Left colon (tissue), 1 donor: ENCODE measurements around the gene SH3BP2.

DNA sequence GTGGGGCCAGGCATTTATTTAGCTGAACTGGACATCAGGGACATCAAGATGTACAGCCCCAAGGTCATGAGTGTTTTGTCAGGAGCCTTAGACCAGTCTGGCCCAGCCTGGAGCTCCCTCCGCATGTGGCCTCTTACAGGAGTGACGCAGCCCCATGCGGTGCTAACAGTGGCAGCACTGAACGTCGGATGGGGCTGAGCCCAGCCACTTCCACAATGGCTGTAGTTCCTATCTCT is 2.1 kb upstream of the SH3BP2 start:
- PRO-cap, result no peak

GRCh38 chr4:2792658-2793292 is at the start of gene SH3BP2:
Gene SH3BP2 (plus strand): TSS chr4:2793085.
- PRO-cap, result unidirectional peak, plus-strand start at chr4:2793085

DNA sequence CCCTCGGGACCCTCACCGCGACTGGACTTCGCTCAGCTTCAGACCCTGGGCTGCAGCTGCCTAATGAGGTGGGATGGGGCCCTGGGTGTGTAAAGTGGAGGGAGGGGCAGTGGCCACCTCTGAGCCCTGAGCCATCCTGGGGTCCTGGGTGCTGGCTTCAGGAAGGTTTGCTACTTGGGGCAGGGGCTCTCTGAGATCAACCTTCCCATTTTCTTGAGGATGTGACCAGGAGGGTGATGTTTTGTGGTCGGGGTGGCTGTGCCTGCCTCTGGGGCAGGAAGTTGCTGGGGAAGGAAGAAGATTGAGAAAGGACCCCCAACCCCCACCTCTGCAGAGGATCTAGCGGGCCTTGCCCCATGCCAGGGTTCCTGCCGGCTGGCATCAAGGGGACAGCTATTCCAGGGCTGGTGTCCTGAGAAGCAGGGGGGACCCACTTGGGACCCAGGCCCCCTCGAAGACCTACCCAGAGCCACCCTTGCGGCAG is 6.4 kb downstream of the SH3BP2 start:
- PRO-cap, result unidirectional peak, plus-strand start at position 333 of the sequence

GRCh38 chr4:2812543-2812802 is 19.6 kb downstream of the SH3BP2 start:
- PRO-cap, result no peak

DNA sequence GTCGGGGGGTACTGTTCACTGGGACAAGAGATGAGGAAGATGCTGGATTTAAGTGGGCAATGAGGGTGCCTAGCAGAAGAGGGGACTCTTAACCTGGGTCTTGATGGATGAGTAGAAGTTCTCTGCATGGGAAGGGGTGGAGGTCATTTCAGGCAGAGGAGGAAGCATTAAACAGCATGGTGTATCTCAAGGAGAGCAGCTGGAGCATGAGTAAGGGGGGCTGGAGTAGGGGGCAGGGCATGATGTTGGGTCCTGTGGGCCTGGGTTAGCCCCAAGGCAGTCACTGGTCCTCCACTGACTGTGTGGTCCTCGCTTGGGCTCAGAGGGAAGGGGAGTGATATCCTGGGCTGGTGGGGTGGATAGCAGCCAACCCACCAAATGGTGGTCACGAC is 24.0 kb upstream of the ADD1 start:
- PRO-cap, result no peak

DNA sequence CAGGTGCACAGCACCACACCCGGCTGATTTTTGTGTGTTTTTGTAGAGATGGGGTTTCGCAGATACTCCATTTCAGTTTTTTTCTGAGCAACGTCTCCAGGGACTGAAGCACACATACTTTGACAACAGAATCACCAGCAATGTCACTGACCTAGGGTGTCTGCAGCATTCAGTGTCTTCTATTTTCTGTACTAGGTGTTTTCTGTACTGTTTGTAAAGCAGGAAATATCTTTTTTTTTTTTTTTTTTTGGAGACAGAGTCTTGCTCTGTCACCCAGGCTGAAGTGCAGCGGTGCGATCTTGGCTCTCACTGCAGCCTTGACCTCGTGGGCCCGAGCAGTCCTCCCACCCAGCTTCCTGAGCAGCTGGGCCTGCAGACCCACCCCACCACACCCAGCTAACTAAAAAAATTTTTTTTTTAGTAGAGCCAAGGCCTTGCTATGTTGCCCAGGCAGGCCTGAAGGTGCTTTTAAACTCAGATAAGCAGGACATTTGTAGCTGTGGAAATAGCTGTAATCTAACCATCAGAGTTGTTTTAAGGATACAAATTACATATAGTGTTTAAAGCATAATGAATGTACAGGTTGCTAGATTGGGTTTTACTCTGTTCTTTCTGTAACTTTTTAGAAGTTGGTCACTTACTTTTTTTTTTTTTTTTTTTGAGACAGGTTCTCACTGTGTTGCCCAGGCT is 9.0 kb downstream of the ADD1 start:
- PRO-cap, result no peak

DNA sequence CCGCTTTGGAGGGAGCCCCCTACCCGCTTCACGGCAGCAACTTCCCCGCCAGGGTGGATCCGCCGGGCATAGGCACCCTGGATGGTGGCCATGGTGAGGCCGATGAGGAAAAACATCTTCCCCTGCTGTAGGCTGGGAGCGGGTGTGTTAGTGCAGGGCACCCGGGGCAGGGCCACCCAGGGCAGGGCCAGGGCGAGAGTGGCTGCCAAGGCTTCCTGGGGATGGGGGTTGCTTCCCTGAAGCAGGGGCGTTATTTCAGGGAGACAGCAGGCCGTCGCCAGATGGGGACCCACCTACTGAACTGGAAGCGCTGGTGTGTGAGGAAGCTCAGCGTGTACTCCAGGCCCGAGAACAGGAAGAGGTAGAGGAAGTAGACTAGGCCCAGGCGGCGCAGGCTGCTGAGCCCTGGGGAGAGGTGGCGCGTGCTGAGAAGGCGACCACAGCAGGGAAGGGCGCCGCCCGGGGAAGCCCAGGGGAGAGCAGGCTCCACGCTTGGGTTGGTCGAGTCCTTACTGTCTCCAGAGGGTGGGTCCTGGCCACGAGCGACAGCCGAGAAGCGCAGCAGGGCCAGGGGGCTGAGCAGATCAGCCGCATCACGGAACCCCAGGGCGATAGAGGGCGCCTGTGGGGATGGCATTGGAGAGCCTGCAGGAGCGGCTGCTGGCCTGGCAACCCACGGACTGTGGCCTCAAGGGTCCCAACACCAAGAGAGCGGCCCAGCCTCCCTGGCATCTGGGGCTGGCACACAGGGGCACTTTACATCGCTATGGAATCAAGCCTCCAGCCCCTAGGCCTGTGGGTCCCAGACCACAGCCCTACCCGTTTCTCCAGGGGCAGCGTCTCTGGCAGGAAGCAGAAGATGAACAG is 2.9 kb downstream of the MFSD10 start:
- PRO-cap, result no peak

- PRO-cap, result unidirectional peak, minus-strand start at chr4:2939972
Measured at GRCh38 chr4:2939321-2940249, 5.0 kb upstream of the MFSD10 start.

GRCh38 chr4:2940250-2941034 is 5.8 kb upstream of the MFSD10 start:
- PRO-cap, result no peak

DNA sequence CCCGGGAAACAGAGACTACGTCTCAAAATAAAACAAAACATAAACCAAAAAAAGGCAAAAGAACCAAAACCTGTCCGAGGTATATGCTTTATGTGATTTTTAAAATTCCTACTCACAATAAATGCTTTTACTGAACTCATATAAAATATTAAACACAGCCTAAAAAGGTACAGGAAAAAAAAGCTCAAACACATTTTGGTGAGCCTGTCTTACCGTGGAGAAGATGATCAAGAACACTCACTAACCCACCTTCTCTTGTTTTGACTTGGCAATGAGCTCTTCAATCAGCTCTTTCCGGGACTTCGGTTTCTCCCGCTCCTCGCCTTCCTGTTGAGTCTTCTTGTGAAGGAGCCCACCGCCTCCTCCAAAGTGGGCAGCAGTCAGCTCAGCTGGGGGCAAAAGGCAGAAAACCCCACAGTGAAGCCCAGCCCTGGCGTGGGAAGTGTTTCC is 9.0 kb downstream of the NOP14 start:
- PRO-cap, result unidirectional peak, minus-strand start at position 329 of the sequence

DNA sequence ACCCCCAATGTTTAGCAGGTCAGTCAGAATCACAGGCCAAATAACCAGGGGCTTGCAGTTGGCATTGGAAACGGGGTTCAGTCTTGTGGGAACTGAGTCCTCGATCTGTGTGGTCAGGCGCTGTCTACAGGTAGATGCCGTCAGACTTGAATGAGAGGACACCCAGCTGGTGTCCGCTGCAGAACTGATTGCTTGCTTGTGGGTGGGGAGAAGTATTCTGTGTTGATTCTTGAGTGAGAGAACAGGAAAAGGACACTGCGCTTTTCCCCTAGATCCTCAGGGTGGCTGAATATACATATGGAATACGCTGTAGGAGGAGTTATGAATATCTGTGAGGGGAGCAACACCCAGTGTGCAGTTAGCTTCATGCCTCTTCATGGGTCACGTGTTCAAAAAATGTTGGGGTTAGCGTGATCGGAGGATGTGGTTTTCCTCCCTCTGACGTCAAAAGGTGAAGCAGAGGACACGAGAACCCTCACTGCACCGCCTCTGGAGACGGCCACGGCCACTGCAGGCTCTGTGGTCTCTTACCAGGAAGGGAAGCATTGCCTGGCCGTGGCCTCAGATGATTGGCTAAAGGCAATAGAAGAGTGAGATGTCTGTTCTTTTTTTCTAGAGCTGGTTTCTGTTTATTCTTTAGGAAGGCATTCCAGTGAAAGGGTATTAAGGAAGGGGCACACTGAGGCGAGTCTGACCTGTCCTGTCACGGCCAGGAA is 29.1 kb upstream of the HTT start:
- PRO-cap, result unidirectional peak, plus-strand start at position 652 of the sequence

DNA sequence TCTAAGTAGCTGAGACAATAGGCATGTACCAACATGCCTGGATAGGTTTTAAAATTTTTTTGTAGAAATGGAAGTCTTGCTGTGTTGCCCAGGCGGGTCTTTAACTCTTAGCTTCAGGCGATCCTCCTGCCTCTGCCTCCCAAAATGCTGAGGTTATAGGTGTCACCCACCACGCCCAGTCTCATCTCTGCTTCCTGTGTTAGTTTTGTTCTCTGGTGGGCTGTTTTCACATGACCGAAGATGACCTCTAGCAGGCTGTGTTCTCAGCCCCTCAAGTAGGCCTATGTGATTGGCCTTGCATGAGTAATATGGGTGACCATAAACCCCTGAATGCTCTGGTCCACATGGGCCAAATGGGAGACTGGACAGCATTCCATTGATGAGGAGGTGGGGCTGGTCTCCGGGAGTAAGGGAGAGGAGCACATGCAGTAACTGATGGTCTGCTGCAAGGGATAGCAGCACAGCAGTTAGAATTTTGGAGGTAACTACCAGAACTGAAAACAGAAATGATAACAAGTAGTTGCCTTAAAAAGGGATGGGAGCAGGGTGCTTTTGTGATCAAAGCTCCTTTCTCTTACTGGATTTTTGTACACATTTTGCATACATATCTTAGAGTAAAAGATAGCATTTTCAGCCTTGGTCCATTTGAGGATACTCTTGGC is 56.6 kb upstream of the MSANTD1 start:
- PRO-cap, result no peak

GRCh38 chr4:3203862-3204483 is 45.0 kb upstream of the MSANTD1 start:
- PRO-cap, result no peak

GRCh38 chr4:3207409-3208178 is 41.4 kb upstream of the MSANTD1 start:
- PRO-cap, result no peak

DNA sequence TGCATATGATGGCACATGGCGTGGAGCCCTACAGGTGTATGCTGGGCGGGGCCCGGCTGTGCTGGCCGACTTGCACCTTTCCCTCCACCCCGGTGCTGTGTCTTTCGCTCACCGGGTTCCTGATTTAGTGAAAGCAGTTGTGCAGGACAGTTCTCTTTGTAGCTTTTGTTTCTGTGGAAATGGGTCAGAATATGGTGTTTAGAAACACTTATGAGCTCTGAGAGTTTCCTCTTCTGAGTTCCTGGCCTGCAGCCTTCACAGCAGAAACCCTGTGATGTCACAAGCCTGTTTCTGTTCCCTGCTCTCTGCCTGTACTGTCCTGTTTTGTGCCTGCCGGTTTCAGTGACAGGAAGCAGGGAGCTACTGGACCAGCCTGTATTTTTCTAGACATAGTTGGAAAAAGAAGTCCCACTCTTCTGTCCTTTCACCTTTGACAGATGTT is 22.4 kb upstream of the MSANTD1 start:
- PRO-cap, result bidirectional peak, plus-strand start at position 342 of the sequence, minus-strand start at position 129 of the sequence

DNA sequence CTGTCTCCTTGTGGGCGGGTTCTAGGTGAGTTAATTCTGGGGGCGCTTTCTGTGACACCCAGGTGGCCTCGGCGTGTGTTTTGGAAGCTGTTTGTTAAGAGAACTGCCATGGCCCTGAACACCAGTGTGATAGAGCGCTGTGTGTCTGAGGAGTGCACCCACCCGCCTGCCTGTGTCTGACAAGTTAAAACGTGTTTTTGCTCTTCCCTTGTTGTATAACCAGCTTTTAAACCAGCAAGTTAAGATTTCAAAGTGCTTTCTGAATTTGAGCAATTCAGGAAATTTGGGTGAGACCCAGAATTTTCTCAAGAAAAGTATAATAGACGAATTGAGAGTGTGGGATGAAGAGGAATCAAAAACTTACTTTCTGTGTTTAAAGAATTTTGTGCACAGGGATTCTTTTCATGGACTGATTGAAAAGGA is 55.2 kb upstream of the HGFAC start:
- PRO-cap, result no peak

DNA sequence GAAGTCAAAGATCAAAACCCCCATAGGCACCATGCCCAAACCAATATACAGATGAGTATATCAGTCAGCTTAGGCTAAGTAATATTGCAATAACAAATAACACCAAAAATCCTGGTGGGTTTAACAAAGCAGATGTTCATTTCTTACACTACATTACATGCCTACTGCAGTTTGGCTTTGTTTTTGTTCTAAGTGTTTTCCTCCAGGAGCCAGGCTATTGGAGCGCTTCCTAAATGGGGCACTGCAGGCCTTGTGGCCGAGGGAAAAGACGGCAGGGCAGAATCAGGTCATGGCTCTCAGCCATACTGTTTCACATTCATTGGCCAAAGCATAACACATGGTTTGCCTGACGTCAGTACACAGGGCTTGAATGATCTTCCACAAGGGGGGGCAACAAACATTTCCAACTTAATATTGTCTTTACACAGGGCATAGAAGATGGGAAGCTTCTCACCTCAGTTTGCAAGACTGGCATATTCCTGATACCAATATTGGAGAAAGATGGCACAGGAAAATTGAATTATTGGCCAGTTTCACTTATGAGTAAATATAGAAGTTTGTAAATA is 42.0 kb upstream of the HGFAC start:
- PRO-cap, result no peak

GRCh38 chr4:3411793-3412016 is 30.1 kb upstream of the HGFAC start:
- PRO-cap, result unidirectional peak, minus-strand start at chr4:3411862

DNA sequence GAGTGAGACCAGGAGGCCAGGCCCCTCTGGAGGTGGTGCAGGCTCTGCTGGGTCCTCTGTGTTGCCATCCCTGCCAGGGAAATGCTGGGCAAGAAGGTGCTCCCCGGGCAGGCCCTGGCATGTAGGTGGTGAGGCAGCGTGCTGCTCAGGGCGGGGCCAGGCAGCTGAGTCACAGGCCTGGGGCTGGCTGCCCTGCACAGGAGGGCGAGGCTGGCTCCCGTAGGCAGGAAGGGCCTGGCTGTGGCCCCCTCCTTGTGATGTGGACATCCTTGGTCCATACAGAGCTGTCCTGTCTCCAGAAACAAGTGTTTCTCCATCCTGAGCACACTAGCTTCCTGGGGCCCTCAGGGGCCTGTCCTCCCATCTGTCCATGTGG is 4.8 kb upstream of the HGFAC start:
- PRO-cap, result no peak

DNA sequence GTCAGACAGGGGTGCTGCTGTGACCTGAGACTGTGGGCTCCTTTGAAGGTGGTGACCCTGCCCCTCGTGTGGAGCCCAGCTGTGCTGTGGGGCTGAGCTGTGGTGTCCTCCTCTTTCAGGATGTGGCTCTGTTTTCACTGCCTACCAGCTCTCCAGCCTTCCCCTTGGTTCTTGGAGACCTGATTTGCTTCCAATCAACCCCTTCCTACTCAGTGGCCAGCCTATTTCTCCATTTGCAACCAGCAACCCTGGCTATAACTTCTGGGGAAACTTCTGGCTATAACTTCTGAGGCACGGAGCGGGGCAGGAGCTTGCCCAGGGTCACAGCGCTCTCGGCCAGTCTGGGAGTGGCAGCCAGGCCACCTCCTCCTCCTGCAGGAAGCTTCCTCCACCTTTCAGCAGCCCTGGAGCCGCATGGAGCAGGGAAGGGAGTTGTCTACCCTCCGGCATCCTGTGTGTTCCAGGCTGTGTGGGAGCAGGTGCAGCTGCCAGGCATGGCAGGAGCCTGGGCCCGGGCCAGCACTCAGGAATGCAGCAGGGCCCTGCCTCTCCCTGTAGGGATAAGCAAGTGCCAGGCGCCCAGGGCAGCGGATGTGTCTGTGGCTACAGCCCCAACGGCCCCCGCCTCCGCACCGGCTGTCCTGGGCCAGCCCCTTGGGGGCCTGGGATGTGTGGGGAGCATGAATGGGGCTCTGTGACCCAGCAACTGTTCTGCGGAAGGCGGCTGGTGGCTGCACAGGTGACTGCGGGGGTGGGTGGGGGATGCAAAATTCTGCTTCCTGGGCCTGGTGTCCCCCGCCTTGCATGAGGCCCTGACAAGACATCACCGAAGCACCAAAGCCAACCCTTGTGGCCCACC is 1.7 kb upstream of the DOK7 start:
- PRO-cap, result no peak